Airway epithelial cell (primary cell): ENCODE measurements around a stretch of chr11.

DNA sequence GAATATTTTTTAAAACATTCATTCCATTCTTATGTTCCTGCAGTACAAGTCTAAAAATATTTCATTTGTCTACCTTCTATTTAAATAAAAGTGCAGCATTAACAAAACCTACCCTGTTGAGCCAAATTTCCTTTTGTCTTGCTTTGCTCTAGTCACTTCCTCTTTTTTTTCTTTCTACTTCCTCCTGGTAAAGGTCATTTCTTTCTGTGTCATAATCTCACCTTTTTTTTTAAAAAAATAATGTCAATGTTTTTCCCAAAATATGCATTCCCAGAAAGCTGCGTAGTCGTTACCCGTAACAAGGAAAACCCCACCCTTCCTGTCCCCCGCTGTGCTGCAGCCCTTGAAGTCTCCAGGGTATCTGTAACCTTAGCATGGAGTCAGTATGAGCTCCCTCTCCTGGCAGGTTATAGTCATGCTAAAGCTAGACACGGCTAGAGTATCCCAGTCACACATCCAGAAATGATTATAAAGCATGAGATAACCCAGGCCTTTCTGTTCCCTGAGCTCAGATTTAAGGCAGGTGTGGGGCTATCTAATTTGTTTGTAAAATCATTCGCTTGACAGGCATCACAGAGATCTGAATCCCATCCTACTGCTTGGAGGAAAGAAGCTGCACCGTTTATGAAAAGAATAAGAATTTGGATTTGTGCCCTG is 51.1 kb upstream of the EED start:
- RAMPAGE, long total RNA, result no peak

GRCh38 chr11:86202070-86202380 is 42.5 kb upstream of the EED start:
- RAMPAGE, long total RNA, result no peak

DNA sequence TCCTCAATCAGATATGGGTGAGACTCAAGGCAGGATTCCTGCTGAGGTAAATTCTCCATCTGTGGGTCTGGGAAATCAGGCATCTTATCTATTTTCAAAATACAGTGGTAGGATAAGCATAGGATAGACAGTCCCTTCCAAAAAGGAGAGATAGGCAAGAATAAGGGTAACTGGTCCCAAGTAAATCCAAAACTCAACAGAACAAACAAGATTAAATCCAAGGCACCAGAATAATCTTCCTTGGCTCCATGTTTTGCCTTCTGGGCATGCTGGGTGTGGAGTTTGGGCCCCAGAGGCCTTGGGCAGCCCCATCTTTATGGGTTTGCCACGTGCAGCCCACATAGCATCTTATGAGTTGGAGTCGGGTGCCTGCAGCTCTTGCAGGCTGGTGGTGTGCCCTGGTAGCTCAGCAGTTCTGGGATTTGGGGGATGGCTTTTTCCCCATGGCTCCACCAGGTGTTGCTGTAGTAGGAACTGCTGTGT is 16.6 kb downstream of the EED start:
- RAMPAGE, long total RNA, result no peak

DNA sequence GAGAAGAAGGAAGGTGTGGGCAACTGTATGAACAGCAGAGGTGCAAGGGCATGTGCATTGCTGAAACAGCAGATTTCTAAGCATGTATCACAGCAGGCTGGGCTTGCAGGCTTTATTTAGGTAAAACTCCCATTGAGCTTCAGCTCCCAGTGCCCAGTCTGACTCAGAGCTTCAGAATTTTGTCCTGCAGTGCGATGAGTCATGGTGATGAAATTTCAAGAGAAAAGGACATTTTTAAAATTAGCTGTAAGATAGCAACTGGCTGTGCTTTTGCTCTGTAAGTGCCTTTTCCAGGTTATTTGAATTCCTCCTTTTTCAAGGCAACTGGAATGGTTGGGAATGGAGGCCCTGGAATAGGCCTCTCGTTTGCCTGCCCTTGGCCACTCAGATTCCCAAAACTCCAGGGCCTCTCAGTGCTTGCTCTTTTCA is 59.7 kb upstream of the PRSS23 start:
- RAMPAGE, long total RNA, result no peak

DNA sequence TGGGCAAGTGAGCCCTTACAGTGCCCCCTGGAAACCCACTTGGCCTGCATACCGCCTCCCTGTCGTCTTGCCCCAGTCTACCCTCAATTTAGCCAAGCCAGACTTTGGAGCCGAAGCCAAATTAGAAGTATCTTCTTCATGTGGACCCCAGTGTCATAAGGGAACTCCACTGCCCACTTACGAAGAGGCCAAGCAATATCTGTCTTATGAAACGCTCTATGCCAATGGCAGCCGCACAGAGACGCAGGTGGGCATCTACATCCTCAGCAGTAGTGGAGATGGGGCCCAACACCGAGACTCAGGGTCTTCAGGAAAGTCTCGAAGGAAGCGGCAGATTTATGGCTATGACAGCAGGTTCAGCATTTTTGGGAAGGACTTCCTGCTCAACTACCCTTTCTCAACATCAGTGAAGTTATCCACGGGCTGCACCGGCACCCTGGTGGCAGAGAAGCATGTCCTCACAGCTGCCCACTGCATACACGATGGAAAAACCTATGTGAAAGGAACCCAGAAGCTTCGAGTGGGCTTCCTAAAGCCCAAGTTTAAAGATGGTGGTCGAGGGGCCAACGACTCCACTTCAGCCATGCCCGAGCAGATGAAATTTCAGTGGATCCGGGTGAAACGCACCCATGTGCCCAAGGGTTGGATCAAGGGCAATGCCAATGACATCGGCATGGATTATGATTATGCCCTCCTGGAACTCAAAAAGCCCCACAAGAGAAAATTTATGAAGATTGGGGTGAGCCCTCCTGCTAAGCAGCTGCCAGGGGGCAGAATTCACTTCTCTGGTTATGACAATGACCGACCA is 7.6 kb downstream of the PRSS23 start:
- RAMPAGE, long total RNA, result no peak

GRCh38 chr11:86921599-86922280 is 33.5 kb downstream of the FZD4 start:
- RAMPAGE, long total RNA, result no peak

DNA sequence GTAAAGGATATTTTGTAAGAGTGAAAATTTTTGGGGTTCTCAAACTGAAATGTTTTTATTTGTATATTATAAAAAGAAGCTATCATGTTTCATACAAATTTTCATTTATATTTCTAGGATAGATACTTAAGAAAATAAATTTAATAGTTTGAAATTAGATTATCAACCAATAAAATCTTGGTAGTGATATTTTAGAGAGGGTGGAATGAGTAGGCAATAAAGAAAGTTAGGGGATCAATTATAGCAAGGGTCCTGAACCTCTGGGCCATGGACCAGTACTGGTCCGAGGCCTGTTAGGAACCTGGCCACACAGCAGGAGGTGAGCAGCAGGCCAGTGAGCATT is 265.1 kb downstream of the TMEM135 start:
- RAMPAGE, long total RNA, result no peak

GRCh38 chr11:88316128-88316608 is 21.4 kb downstream of the CTSC start:
- RAMPAGE, long total RNA, result no peak

DNA sequence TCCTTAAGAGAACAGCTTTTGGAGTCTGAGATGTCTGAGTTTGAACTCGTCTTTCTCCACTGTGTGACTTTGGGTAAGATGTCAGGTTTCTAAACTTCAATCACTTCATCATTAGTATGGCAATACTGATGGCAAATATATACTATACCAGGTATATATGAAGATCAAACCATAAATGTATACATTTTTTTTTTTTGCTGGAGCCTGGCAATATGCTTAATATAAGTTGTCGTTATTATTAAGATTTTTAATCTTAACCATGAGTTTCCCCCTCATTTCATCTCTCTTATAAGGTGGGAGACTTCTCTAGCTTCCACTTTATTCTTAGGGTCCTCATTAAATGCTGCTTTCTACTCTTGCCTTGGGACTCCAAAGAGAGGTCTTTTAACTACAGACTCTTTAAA is 108.3 kb upstream of the CTSC start:
- RAMPAGE, long total RNA, result no peak

- RAMPAGE, long total RNA, result no peak
These were observed 91.1 kb downstream of the SLC36A4 start for GRCh38 chr11:93106700-93107116.

- RAMPAGE, long total RNA, result no peak
These were observed 2.2 kb downstream of the SLC36A4 start for GRCh38 chr11:93195639-93195978.

- RAMPAGE, long total RNA, result no peak
These were observed 9.0 kb downstream of the TAF1D start for GRCh38 chr11:93731973-93732933.

- RAMPAGE, long total RNA, result no peak
These were observed 3.1 kb downstream of the TAF1D start for GRCh38 chr11:93737840-93738969.

- RAMPAGE, long total RNA, result no peak
These were observed 9.5 kb upstream of the MED17 start for GRCh38 chr11:93774473-93774996.

DNA sequence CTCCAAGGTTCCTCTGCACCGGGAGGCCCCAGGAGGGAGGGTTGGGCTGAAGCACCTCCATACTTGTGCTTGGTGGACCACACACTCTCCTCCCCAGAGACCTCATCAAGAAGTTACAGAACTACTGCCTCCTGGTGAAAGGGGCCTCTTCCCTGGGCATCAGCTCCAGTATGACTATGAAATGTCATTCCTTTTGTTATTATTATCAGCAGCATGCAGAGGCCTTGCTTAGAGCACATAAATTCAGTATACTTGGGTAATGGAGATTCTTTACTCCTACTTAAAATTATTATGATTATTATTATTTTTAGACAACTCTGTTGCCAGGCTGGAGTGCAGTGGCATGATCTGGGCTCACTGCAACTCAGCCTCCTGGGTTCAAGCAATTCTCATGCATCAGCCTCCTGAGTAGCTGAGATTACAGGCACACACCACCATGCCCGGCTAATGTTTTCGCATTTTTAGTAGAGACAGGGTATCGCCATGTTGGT is 1.3 kb downstream of the C11orf97 start:
- RAMPAGE, long total RNA, result no peak

DNA sequence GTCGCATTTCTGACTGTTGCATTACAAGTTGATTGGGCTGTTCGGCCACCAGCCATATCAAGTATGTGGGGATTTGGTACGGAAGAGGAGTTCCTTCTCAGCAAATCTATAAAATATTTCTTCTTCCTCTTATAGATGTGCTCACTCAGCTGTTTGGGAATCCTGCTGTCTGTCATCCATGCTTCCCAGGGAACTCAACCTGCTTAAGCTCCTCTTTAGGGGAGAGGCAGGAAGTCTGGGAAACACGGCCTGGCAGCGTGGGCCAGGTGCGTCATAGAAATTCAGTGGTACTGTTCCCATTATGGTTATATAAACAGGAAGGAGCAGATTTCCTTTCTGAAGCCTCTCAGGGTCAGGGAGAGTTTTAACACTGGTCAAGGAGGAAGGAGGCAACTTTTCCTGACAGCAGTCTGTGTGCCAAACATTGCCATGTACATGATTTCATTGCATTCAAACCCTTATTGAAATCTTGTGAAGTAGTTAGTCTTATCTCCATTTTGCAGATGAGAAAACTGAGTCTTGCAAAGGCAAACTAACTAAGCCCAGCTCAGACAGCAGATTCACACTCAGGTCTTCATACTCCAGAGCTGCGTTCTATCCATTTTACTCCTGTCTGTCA is 35.5 kb upstream of the AMOTL1 start:
- RAMPAGE, long total RNA, result no peak

GRCh38 chr11:94740990-94741862 is 26.9 kb upstream of the AMOTL1 start:
- RAMPAGE, long total RNA, result no peak

DNA sequence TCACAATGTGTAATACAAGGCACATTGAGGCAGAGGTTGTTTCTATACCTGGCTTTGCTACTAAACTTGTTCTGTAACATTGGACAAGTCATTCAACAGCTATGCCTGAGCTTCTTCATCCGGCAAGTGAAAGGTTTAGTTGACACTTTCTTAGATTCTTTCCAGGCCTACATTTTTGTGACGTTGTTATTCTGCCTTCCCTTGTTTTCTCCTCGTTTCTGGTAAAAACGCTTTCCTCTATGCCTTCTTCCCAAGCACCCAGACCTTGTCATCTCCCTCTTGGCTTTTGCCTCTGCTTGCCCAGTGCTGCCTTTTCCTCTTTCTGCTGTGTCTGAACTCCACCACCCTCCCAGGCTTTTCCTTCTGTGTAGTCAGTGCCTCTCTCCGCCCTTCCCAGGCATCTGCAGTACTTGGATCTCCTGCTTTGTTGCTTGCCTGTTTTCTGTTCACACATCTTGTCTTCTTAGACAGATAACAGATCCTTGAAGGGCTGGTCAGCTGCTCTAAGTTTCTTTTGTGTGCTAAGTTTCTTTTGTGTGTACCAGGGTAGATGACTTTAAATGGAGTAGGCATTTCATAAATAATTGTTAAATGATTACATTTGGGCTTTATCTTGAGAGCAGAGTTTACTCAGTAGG is 1.3 kb upstream of the AMOTL1 start:
- RAMPAGE, long total RNA, result no peak

DNA sequence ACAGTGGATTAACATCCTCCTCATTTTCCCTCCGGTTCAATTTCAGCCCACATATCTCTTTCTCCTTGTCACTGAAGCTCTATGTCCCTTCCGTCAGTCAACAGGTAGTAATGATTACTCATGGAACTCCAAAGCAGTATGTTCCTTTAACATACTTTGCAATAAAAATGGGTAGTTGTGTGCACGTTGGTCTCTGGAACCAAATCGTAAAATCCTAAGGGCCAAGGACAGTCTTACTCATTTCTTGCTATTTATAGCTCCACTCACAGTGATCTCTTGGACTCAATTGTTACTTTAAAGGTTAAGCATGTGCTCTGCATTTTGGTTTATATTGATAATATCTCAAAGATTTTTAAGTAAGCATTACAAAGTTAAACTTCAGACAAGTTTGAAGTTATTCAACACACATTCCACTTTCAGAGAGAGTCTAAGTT is 20.3 kb downstream of the AMOTL1 start:
- RAMPAGE, long total RNA, result no peak

DNA sequence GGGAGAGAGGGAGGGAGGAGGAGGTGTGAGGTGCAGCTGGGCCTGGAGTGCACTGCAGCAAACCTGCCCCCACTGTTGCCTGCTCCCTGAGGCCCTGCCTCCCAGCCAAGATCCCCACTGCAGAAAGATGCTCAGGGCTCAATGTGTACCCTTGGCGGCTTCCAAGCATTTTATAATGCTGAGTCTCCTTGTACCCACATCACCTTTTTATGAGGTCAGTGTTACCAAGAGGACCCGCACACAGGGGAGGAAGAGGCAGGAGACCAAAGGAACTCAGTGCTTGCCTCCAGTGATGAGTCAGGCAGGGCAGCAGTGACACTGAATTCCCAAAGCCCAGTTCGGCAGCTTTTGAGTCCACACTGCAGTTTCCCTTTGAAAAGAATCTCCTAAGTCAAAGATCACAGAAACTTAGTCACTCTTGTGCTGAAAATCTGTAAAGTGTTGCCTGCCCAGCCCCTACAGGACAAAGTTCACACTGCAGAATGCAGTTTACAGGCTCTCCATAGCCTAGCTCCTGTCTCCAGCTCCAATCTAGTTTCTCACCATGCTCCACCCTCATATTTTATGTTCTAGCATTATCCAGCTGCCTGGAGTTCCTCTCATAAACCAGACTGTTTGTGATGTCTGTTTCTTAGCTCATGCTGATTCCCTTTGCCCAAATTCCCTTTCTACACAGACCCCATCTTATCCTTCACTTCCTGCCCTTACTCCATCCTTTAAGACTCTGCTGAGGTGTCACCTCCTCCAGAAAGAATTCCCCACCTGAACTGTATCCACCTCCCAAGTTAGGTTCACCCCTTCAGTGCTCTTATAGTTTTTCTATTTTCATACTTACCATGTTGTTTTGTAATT is 3.3 kb downstream of the ENDOD1 start:
- RAMPAGE, long total RNA, result no peak